ENCODE data around the gene MLLT6.

DNA sequence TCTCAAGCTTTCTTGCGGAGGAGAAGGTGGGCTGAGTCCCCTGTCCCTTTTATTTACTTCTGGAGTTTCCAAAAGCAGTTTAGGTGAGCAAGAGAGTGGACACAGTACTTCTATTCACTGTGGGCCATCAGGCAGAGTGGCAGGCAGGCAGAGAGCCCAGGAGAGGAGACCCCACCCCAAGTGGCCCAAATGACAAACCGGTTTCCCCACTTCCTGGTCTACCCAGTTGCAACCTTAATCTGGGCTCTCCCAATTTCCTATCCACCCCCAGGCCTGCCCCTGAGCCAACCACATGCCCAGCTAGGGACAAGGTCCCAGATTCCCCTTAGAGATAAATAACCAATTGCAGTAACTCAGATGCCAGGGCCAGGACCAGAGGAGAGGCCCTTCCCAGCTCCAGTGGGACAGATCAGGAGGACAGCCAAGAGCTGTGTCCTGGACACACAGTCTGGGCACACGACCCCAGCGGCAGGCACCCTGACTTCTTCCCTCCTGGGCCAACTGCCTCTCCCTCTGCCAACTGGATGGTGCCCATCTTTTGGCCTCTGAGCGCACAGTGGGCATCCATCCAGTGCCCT lies 1.2 kb upstream of the SRCIN1 start:
- PRO-cap, result no peak

GRCh38 chr17:38704765-38705801 lies at the start of gene MLLT6:
Gene MLLT6, plus strand, starts transcription at chr17:38705273.
- PRO-cap, result bidirectional peak, plus-strand start at chr17:38705439, minus-strand start at chr17:38705041

DNA sequence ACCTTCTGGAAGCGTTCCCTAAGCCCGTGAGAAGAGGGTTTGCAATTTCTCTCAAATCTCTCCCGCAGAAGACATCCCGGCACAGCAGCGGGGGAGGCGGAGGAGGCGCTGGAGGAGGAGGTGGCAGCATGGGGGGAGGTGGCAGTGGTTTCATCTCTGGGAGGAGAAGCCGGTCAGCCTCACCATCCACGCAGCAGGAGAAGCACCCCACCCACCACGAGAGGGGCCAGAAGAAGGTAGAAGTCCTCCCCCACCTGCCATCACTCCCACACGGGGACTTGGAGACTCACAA lies 6.7 kb downstream of the MLLT6 start:
- PRO-cap, result no peak

GRCh38 chr17:38724357-38725164 lies 5.6 kb upstream of the CISD3 start:
- PRO-cap, result no peak

DNA sequence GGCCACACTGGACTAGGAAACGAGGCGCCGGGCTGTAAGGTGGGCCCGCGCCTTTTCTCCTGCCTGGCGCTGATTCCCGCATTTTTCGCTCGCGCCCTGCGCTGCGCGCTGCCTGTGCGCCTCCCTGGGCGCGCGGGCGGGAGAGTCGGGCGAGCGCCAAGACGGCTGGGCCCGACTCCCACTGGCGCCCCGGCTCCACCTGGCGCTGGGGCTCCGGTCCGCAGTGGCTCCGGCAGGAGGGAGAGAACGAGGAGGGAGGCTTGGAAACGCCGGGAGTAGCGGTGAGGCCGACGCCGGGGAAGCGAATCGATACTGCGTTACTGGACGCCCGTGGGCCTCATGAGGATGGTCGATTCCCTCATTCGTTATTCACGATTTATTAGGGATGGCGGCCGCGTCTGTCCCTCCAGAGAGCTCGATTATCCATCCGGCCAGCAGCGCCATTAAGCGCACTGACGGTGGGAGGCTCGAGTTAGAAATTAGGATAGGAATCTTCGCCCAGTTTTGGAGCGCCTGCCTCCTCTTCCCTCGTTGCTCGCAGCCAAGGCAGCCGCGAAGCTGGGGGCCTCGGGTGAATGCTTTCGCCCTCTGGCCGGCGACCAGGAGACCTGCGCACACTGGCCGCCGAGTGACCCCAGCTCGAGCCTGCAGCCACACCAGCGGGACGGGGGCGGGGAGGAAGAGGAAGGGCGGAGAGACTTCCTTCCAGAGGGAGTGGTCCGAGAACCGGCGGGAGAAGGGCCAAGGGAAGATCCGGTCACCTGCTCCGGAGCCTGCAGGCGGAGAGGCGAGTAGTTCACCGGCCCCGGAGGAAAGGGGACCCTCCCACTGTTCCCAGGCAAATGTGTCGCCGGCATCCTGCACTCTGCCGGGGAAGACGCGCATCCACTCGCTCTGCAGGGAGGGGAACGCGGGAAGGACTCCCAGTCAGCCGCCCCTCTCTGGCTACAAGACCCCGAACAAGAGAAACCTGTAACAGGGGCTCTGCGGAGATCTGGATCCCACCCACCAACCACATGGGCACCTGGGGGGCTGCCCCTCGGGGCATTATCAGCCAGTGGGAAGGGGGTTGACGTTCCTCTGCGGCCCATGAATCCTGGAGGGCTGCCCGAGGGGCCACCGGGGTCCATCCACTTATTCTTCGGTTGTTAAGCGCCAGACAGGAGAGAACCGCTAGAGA lies 1.4 kb upstream of the PCGF2 start:
- PRO-cap, result bidirectional peak, plus-strand start at position 863 of the sequence, minus-strand start at position 630 of the sequence

DNA sequence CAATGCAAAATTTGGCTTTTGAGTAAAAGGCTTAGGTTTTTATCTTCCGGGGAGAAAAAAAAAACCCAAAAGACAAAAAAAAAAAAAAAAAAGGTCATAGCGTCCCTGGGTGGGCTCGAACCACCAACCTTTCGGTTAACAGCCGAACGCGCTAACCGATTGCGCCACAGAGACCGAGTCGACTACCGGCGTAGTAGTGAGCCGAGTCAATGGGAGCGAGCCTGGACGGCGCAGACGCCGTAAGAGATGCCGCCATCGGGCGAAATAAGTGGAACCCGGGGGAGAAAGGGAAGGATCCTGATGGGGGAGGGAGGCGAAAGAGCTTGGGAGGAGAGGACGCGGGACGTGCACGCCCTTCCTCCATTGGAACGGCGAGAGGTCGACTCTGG lies 866 bp upstream of the PSMB3 start:
- PRO-cap, result bidirectional peak, plus-strand start at position 312 of the sequence, minus-strand start at position 259 of the sequence

GRCh38 chr17:38825968-38826361 lies 844 bp upstream of the CWC25 start:
- PRO-cap, result no peak

DNA sequence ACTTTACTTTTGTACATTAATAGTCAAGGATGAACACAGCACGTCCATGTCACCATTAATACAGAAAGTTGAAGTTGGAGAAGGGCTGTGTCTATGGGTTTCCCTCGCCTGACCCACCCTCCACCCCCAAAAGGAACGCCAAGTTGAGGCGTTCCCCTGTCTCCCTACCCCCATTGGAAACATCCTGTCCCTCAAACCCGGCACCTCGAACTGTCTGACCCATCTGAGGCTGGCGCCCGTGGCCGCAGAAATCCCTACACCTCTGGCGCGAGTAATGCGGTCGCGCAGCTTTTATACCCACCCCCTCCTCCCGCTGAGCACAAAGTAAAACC lies 1.1 kb upstream of the LASP1 start:
- PRO-cap, result unidirectional peak, minus-strand start at position 264 of the sequence

DNA sequence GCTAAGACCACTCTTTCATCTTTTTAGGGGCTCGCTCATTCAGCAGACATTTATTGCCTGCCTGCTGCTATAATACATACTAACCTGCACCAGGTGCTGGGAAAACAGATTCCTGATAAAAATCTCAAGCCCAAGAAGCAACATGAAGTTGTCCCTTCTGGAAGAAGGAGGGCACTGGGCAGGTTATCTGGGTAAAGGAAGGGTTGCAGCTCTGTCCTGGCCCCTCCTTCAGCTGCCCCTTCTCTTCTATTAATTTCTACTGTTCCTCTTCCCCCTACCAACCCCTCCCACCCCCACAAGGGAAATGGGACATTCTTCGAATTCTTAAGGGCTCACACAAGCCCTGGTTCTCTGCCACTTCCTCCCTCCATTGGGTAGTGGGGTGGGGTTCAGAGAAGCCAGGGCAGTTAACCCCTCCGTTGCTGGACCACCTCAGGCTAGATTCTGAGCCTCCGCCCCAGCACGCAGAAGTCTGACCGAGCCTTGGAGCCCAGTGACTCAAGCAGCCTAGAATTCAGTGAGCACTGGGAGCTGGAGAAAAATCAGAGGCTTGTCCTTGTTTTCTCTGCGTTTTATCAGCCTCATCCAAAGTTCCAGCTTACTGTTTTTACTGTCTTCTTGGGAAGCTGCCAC lies 10.0 kb downstream of the LASP1 start:
- PRO-cap, result no peak

DNA sequence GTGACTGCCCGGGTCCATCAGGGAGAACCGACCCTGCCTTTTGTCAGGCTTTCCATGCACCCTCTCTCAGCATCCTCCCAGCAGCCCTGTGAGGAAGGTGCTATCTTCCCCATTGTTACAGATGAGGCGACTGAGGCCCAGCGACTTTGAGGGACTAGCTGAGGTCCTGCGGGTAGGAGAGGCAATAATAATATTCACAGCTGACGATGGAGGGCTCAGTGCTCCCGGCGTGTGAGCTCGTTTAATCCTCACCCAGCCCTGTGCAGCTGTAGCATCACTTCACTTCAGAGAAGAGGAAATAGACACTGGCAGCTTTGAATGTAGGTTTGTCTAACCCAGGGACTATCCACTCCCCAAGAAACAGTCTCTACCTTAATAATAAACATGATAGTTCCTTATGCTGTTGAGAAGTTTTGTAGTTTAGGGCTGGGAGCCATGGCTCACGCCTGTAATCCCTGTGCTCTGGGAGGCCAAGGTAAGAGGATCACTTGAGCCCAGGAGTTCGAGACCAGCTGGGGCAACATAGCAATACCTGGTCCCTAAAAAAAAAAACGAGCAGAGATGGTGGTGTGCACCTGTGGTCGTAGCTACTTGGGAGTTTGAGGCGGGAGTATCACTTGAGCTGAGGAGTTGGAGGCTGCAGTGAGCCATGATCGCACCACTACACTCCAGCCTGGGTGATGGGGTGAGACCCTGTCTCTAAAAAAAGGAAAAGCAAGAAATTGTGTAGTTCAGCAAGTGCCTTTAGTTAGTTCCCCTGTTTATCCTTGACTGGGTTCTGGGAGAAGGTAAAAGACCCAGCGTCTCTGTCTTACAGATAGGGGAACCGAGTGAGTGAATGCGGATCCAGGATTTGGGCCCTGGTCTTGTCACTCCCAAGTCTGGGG lies 21.8 kb downstream of the LASP1 start:
- PRO-cap, result no peak

GRCh38 chr17:38898078-38898607 lies 28.3 kb downstream of the LASP1 start:
- PRO-cap, result no peak

DNA sequence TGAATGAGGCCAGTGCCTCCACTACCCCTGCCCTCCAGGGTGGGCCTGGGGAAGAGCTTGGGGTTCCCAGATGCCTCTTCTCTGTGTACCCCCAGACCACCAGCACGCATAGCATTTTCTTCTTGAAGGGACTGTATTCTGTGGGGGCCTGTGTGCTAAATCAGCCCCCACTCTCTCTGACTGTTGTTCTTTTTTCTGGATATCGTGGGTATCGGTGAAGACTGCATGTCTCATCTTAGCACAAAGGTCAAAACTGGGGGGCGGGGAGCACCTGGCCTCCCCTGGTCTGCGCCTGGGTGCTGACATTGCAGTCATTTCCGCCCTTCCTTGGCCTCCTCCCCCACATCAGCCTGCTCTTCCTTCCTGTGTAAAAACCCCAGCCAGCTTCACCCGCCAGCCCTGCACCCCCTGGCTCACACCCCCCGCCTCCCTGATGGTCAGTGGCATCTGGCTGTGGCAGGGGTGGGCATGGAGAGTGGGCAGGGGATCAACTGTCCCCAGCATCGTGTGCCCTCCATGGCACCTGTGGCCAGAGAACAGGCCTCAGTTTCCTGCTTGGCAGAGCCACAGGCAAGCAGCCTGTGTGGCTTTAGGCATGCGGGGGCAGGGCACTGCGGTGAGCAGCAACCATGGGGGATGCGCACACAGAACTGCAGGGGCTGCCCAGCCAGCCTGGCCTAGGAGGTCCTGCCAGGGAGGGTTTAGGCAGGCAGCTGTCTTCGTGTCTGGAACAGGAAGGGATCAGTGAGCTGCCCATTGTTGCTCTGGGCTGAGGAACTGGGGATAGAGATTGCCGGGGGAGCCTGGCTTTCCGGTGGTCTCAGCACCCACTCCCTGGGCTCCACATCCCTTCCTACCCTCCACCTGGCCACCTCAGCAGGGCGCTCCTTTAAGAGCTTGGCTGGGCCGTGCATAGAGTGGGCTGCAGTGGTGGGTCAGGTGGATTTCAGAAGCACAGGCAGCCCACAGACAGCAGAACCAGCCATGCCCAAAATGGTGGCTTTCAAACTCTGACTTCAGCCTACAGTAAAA lies 29.1 kb downstream of the LASP1 start:
- PRO-cap, result no peak

GRCh38 chr17:38911323-38911844 lies 41.5 kb downstream of the LASP1 start:
- PRO-cap, result no peak

DNA sequence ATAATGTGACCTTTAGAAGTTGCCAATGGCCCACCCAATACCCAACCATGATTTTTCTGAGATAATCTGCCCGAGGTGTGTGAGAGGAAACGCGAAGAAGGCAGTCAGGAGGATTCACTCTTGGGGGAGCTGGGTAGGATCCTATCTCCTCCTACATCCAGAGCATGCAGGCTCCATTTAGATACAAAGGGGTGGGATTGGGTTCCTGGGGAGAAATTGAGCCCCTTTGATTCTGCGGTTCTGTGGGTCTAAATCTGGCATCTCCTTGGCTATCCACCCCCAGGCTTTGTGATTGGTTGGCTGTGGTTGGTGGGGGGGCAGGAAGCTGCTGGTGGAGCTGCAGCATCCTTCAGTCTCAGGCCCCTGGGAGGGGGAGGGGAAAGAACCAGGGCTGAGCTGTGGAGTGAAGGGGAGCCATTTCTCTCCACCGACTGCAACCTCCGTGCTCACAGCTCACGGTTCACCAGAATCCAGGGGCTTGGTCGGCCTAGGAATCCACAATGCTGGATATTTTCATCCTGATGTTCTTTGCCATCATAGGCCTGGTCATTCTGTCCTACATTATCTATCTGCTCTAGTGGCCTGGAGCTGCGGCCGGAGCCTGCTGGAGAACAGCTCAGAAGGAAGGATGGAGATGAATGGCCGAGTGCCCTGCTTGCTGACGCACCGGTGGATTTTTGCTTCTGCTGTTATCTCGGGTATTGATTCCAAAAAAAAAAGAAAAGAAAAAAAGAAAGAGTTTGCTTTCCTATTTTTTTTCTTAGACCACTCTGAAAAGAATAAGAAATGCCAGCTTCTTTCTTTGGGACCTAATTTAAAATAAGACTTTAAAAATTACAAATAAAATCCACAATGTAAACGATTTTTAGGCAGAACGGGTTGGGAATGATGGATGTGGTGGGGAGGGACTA lies 41.8 kb downstream of the FBXO47 start:
- PRO-cap, result unidirectional peak, plus-strand start at position 427 of the sequence

- PRO-cap, result no peak
Measured at GRCh38 chr17:39110294-39111132, 40.9 kb downstream of the PLXDC1 start.

DNA sequence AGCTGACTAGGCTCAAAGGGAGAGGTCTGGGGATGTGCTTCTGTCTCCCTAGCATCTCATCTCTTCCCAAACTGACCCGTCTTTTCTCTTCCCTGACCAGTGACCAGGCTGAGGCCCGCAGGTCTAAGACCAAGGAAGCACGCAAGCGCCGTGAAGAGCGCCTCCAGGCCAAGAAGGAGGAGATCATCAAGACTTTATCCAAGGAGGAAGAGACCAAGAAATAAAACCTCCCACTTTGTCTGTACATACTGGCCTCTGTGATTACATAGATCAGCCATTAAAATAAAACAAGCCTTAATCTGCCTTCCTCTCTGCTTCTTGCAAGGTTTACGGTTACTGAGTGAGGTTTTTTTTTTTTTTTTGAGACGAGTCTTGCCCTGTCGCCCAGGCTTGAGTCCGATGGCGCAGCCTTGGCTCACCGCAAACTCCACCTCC lies 4.4 kb downstream of the RPL19 start:
- PRO-cap, result no peak

GRCh38 chr17:39453543-39453826 lies 2.4 kb upstream of the MED1 start:
- PRO-cap, result no peak

GRCh38 chr17:39485539-39485887 lies 24.2 kb downstream of the CDK12 start:
- PRO-cap, result no peak

DNA sequence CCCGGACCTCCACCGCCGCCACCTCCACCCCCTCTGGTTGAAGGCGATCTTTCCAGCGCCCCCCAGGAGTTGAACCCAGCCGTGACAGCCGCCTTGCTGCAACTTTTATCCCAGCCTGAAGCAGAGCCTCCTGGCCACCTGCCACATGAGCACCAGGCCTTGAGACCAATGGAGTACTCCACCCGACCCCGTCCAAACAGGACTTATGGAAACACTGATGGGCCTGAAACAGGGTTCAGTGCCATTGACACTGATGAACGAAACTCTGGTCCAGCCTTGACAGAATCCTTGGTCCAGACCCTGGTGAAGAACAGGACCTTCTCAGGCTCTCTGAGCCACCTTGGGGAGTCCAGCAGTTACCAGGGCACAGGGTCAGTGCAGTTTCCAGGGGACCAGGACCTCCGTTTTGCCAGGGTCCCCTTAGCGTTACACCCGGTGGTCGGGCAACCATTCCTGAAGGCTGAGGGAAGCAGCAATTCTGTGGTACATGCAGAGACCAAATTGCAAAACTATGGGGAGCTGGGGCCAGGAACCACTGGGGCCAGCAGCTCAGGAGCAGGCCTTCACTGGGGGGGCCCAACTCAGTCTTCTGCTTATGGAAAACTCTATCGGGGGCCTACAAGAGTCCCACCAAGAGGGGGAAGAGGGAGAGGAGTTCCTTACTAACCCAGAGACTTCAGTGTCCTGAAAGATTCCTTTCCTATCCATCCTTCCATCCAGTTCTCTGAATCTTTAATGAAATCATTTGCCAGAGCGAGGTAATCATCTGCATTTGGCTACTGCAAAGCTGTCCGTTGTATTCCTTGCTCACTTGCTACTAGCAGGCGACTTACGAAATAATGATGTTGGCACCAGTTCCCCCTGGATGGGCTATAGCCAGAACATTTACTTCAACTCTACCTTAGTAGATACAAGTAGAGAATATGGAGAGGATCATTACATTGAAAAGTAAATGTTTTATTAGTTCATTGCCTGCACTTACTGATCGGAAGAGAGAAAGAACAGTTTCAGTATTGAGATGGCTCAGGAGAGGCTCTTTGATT lies 69.7 kb downstream of the CDK12 start:
- PRO-cap, result no peak

GRCh38 chr17:39593199-39593456 lies 14.6 kb downstream of the NEUROD2 start:
- PRO-cap, result unidirectional peak, plus-strand start at chr17:39593268